Breast epithelium (tissue), 2 donors: ENCODE results near the gene STT3B.

GRCh38 chr3:25612526-25612980, 52.2 kb downstream of the TOP2B start:
- PRO-cap = no peak
- RAMPAGE, long total RNA, 2 experiments = no peak in any of the 2 experiments

GRCh38 chr3:25614974-25615892, 49.5 kb downstream of the TOP2B start:
- PRO-cap = no peak
- RAMPAGE, long total RNA, 2 experiments = no peak in any of the 2 experiments

DNA sequence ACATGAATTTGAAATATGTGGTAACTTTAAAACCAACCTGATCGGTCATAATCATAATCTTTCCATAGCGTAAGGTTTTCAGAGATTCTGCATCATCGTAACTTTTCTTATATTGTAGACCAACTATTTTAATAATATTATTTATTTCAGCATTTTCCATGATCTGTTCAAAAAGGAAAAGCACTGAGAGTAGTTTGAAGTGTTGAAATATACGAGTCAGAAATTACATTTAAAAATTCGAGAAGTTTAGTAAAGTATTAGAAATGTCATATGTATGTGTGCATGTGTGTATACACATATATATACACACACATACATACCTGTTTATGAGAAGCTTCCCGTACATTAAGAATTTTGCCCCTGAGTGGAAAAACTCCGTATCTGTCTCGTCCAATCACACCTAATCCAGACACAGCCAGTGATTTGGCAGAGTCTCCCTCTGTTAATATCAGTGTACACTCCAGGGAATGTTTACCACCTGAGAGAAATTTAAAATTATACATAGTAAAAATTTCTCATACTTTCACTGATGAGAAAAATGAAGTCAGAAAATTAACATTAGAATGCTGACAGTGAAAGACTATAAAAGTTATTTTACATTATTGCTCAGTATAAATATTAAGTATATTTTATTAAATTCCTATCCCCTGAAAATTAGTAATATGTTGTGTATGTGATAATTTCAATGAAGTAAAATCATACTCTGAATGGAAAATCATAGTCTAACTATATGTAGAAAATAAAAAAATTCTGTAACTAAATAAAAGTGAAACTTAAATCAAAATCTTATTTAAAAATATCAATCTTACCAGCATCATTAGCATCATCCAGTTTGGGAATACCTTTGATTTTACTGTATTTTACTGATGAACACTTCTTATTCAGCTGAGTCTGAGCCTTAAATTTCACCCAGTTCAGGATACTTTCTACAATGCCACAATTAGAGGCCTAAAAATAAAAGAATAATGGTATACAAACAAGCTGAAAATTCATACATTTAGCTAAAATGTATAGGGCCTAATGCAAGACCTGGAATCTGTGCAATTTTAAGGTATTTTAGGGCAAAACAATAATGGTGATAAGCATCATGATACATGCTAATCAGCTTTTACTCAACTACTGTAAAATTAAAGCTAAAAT, 34.3 kb downstream of the TOP2B start:
- PRO-cap = no peak
- RAMPAGE, long total RNA, 2 experiments = no peak in any of the 2 experiments

GRCh38 chr3:25635527-25636146, 29.1 kb downstream of the TOP2B start:
- PRO-cap = no peak
- RAMPAGE, long total RNA, 2 experiments = no peak in any of the 2 experiments

GRCh38 chr3:25665002-25665779, 484 bp upstream of the TOP2B start:
- PRO-cap = bidirectional peak, plus-strand start at chr3:25665063, minus-strand start at chr3:25664884
- RAMPAGE, long total RNA, 2 experiments = no peak in any of the 2 experiments

DNA sequence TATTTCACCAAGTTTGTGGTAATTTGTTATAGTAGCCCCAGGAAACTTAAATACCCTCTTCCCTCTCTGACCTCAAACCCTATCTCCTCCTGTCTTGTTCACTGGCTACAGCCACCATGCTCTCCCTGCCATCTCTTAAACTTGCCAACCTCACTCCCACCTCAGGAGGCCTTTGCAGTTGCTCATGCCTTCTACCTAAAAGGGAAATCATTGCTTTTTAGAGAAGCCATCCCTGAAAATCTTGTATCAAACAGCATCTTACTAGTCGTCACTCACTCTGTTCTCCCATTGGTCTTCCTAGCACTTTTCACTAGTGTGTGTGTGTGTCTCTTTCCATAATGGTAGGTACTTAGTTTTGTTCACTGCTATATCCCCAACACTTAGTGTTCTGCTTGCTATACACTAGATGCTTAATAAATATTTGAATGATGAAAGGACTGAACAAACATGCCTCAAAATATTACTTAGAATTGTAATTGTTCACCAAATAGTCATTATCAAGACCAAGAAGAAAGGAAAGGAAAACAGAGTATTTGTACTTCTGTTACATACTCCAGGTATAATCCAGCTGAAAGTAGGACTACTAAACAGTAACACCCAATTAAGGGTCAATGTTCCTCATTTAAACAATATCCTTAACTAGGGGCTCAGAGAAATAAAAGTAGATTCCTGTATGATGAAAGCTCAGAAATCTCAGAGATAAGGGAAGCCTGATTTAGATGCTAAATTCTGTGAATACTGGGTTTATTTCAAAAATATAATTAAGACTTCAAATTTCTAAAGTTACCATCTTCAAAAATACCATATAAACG, 39.8 kb downstream of the NGLY1 start:
- PRO-cap = no peak
- RAMPAGE, long total RNA, 2 experiments = no peak in any of the 2 experiments

DNA sequence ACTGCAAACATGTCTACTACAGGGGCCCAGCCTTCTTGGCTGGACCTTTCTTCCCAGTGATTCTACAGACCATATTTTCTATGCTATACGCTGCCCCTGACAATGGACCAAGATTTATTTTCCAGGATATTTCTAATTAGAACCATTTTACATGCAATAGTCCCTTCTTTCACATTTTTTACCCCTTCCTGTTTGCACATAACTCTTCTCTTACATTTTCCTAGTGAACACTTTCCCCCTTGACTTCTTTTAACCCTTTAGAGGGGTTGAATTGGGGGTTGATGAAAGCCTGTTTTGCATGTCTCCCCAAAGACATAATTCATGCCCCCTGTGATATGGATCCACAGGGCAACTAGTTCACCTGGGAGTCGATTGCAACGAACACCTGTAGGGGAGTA, 342.1 kb downstream of the NEK10 start:
- PRO-cap = no peak
- RAMPAGE, long total RNA, 2 experiments = no peak in any of the 2 experiments

- PRO-cap = no peak
- RAMPAGE, long total RNA, 2 experiments = no peak in any of the 2 experiments
These were observed 50.2 kb upstream of the SLC4A7 start for GRCh38 chr3:27534378-27534720.

- PRO-cap = no peak
- RAMPAGE, long total RNA, 2 experiments = no peak in any of the 2 experiments
These were observed 2.8 kb downstream of the EOMES start for GRCh38 chr3:27719310-27719761.

DNA sequence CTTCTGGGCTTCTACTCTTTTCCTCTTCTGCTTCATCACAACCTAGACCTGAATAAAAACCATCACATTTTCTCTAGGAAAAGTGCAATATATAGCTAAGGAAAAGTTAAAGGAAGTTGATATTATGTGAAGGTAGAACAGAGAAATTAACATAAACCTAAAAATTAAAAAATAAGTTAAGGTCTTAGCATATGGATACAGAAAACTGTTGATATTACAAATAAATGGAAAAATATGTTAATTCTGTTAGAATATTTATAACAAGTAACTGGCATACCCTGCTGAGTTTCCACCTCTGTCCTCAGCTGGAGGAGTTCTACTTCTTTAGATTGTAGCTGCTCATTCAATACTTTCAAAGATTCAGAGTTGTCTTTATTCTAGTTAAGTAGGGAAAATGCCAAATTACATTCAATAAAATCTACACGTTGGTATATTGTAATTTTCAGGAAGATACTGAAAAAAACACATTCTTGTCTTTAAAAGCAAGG, 10.8 kb upstream of the ZCWPW2 start:
- PRO-cap = no peak
- RAMPAGE, long total RNA, 2 experiments = no peak in any of the 2 experiments

GRCh38 chr3:29374654-29375158, 93.8 kb downstream of the RBMS3 start:
- PRO-cap = no peak
- RAMPAGE, long total RNA, 2 experiments = no peak in any of the 2 experiments

GRCh38 chr3:29515594-29516172, 234.8 kb downstream of the RBMS3 start:
- PRO-cap = no peak
- RAMPAGE, long total RNA, 2 experiments = no peak in any of the 2 experiments

DNA sequence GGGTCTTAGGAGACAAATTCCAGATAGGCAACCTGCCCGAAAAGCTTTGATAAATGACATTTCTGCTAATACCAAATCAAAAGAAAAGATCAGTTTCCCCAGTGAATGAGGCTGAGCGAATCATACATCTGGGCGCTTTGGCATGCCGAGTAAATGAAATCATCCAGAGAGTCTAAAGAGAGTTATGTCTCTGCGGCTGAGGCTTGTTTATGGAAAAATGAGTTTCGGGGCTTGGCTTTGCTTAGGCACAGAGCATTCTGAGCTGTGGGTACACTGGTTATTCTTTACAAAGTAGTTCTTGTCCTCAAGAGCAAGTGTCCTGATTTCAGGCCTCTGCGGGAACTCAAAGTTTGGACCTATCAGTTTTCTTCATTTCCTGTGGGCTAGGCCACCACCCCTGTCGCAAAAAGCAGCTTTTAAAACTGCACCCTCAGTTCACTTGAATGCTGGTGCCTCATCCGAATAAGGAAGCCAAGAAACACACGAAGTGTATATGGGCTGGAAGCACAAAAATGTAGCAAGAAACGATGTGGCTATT, 109.9 kb upstream of the TGFBR2 start:
- PRO-cap = no peak
- RAMPAGE, long total RNA, 2 experiments = no peak in any of the 2 experiments

DNA sequence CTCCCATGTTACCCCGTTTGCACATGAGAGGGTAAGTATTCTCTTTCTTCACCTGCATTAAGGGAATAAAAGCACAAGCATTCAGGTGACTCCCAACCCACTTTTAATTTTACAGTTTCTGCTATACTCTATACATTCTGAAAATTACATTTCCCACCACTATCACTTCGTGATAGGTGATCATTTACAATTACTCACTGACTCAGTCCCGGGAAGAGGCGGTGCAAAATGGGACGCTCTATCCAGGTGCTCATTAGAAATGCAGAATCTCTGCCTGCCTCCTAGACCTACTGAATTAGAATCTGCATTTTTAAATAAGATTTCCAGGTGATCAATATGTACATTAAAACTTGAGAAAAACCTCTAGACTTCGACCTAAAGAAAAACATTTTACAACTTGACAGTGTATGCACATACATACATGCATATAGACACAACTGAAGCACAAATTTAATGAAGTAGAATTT, 691 bp upstream of the TGFBR2 start:
- PRO-cap = no peak
- RAMPAGE, long total RNA, 2 experiments = no peak in any of the 2 experiments

- PRO-cap = no peak
- RAMPAGE, long total RNA, 2 experiments = no peak in any of the 2 experiments
These were observed 5.5 kb downstream of the TGFBR2 start for GRCh38 chr3:30611607-30612547.

- PRO-cap = no peak
- RAMPAGE, long total RNA, 2 experiments = no peak in any of the 2 experiments
These were observed 7.9 kb downstream of the TGFBR2 start for GRCh38 chr3:30614192-30614828.

GRCh38 chr3:30615417-30616164, 9.2 kb downstream of the TGFBR2 start:
- PRO-cap = no peak
- RAMPAGE, long total RNA, 2 experiments = no peak in any of the 2 experiments

GRCh38 chr3:31165389-31165663, 270.9 kb upstream of the GADL1 start:
- PRO-cap = no peak
- RAMPAGE, long total RNA, 2 experiments = no peak in any of the 2 experiments

- PRO-cap = no peak
- RAMPAGE, long total RNA, 2 experiments = no peak in any of the 2 experiments
These were observed 109.3 kb upstream of the STT3B start for GRCh38 chr3:31423212-31424038.

GRCh38 chr3:31532493-31533502, at the start of gene STT3B:
Gene STT3B, plus strand, starts transcription at chr3:31532925.
- PRO-cap = bidirectional peak, plus-strand start at chr3:31532602, minus-strand start at chr3:31532382; bidirectional peak, plus-strand start at chr3:31532950, minus-strand start at chr3:31532860; bidirectional peak, plus-strand start at chr3:31533542, minus-strand start at chr3:31533234
- RAMPAGE, long total RNA, 2 experiments = no peak in any of the 2 experiments